HT1080 (cell line): ENCODE measurements around a stretch of chr6.

DNA sequence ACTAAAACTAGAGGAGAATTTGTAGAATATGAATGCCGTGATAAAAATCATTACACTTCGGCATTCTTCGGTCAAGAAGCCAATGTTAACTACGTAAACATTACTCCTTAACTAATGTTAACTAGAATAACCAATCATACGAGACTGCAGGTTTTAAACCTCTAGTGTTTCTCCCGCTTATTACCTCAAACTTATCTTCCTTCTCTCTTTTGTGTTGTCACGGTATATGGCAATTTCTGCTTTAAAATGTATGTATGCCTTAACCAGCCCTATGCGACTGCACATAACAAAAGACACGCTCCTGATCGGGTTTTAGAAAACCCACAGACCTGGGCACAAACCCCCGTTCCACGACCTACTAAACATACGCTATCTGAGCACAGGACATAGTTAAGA, 1.3 kb downstream of the CD164 start:
RAMPAGE:
- cytosol, long total RNA: no peak
- long total RNA: no peak
- nucleus, long total RNA: no peak

RAMPAGE:
- cytosol, long total RNA: no peak
- long total RNA: no peak
- nucleus, long total RNA: no peak
Measured at GRCh38 chr6:109440151-109440274, 415 bp downstream of the PPIL6 start.

RAMPAGE:
- cytosol, long total RNA: no peak
- long total RNA: no peak
- nucleus, long total RNA: no peak
Measured at GRCh38 chr6:109563668-109564402, 80.8 kb upstream of the ZBTB24 start.

GRCh38 chr6:109771744-109772130, 80.6 kb downstream of the FIG4 start:
RAMPAGE:
- cytosol, long total RNA: no peak
- long total RNA: no peak
- nucleus, long total RNA: no peak

GRCh38 chr6:109867154-109867787, 110.8 kb upstream of the GPR6 start:
RAMPAGE:
- cytosol, long total RNA: no peak
- long total RNA: no peak
- nucleus, long total RNA: no peak

DNA sequence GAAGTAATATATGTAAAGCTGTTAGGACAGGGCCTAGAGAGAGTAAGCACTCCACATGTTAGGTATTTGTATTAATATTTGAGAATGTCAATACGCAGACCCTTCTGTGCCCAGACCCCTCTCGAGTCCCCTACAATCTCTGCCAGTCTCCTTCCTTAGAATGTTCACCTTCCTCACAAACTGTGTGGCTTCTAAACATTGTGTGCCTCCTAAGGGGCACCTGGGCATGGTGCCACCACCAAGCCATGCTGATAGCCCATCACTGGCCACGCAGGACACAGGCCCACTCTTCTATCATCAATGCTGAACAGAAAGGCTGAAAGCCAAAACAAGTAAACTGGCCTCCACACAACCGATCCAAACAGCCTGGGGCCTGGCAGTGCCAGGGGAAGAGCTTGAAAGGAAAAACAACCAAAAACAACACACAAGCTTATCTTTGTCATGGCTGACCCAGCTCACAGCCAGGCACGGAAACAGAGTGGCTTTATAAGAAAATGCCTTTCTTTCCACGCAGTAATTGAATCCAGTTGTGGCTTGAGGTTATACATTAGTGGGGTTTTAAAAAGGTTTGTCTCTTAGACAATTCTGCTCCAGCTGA, 65.2 kb upstream of the SLC22A16 start:
RAMPAGE:
- cytosol, long total RNA: no peak
- long total RNA: no peak
- nucleus, long total RNA: no peak

RAMPAGE:
- cytosol, long total RNA: no peak
- long total RNA: no peak
- nucleus, long total RNA: no peak
Measured at GRCh38 chr6:110564736-110565233, 88.4 kb upstream of the SLC22A16 start.

DNA sequence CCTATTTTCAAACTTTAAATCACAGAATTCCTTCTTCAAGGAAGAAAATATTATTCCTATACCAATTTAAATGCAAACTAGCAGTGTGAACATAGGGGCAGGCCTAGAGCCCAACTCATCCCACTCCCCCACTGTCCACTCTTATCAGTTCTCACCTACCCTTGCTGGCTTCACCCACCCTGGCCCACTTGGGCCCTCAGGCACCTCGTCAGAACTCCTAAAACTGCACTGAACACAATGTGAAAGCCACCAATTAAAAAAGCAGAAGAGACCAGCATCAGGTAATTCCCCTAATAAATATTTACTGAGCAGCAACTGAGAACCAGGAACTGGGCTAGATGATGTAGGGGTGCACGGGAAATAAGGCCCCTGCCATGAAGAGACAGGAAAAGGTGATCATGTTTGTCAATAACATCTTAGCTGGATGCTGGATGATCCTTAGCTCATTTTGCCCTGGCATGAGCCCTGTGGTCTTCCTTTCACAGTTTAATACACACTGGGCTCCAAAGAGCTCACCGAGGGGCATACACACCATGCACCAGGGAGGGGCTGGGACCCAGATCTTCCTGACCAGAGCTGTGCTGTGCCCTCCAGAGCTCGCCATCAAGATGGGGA, 113.4 kb upstream of the SLC22A16 start:
RAMPAGE:
- cytosol, long total RNA: no peak
- long total RNA: no peak
- nucleus, long total RNA: no peak

DNA sequence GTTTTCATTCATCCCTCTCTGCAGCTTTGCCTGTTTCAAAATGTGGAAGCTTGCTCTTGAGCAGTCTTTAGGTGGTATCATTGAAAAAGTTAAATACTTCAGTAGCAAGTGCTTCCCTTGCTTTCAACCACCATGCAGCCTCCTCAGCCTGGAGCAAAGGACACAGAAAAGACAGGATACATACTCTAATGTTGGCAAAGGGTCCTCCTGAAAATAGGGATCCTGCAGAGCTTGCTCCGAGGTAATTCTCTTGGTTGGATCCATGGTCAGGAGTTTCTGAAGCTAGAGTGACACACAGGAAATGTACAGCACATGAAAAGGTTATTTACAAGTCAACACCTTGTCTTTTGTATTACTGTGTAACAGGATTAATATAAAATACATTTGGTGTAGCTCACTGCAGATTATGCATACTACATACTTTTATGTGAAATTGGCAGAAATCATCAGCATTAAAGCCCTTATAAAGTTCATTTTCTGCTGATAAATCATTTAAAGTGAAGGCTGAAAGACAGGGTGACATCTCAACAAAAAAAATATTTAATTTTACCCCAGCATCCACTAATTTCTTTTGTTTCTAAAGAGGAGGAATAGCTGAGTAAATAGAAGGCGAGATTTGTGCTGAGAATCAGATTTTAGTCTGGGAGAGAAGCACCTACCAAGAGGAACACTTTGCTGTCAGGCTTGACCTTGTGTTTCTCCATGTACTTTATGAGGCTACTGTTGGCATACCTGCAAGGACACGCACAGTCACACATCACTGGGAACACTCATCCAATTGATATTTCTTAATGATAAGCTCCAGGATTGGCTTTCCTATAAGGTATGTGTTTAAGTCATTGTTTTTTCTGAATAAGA, 146.4 kb upstream of the SLC22A16 start:
RAMPAGE:
- cytosol, long total RNA: no peak
- long total RNA: no peak
- nucleus, long total RNA: no peak

GRCh38 chr6:110734535-110734991, 80.7 kb downstream of the CDK19 start:
RAMPAGE:
- cytosol, long total RNA: no peak
- long total RNA: no peak
- nucleus, long total RNA: no peak

DNA sequence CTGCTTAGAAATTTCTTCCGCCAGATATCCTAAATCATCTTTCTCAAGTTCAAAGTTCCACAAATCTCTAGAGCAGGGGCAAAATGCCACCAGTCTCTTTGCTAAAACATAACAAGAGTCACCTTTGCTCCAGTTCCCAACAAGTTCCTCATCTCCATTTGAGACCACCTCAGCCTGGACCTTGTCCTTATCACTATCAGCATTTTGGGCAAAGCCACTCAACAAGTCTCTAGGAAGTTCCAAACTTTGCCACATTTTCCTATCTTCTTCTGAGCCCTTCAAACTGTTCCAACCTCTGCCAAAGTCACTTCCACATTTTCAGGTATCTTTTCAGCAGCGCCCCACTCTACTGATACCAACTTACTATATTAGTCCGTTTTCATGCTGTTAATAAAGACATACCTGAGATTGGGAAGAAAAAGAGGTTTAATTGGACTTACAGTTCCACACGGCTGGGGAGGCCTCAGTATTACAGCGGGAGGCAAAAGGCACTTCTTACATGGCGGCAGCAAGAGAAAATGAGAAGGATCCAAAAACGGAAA, 43.4 kb downstream of the CDK19 start:
RAMPAGE:
- cytosol, long total RNA: no peak
- long total RNA: no peak
- nucleus, long total RNA: no peak

DNA sequence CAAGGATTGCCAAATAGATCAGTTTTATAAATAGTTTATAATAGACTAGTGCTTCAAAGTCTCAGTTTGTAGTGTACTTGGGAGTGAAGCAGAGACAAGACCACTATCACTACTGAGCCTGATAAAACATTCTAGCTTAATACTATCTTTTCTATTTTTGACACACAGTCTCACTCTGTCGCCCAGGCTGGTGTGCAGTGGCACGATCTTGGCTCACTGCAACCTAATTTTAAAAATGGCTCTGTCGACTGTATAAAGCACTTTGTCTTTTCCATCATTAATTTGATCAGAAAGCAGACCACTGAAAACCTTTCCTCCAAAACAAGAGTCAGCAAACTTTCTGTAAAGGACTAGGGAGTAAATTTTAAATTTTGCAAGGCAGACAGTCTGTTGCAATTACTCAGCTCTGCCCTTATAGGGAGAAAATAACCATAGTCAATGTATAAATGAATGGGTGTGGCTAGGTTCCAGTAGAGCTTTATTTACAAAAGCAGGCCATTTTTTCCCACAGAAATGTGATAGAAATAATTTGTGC, 7.5 kb downstream of the AMD1 start:
RAMPAGE:
- cytosol, long total RNA: no peak
- long total RNA: no peak
- nucleus, long total RNA: no peak

GRCh38 chr6:111196366-111196885, 62.7 kb upstream of the MFSD4B start:
RAMPAGE:
- cytosol, long total RNA: no peak
- long total RNA: no peak
- nucleus, long total RNA: no peak

DNA sequence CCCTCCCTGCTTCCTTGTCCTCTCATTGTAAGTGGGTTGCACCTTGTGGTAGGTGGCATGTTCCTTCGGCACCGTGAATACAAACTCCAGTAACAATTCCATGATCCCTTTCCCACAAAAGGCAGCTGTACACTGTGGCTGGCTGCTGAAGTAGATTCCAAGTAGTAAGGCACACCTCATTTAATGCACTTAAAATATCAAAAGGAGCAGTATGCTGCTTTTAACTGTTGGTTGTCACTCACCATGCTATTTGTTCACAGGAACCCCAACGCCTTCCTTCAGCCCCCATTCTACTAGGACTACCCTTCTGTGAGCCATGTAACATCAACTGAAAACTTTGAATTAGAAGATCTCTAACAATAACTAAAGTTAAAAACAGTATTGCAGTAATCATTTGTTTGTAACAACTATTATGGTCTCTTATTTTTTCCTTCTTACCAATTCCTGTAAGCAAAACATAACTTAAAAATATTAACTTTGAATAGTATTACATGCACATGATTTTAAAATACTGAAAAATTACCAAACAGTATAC, 8.6 kb downstream of the REV3L start:
RAMPAGE:
- cytosol, long total RNA: no peak
- long total RNA: no peak
- nucleus, long total RNA: no peak

RAMPAGE:
- cytosol, long total RNA: no peak
- long total RNA: no peak
- nucleus, long total RNA: no peak
Measured at GRCh38 chr6:111478072-111478537, 4.9 kb downstream of the REV3L start.

RAMPAGE:
- cytosol, long total RNA: no peak
- long total RNA: no peak
- nucleus, long total RNA: no peak
Measured at GRCh38 chr6:111481940-111482342, 1.1 kb downstream of the REV3L start.

GRCh38 chr6:111499767-111500581, 17.0 kb upstream of the REV3L start:
RAMPAGE:
- cytosol, long total RNA: no peak
- long total RNA: no peak
- nucleus, long total RNA: no peak

RAMPAGE:
- cytosol, long total RNA: no peak
- long total RNA: no peak
- nucleus, long total RNA: no peak
Measured at GRCh38 chr6:111534228-111534821, 51.3 kb upstream of the REV3L start.

DNA sequence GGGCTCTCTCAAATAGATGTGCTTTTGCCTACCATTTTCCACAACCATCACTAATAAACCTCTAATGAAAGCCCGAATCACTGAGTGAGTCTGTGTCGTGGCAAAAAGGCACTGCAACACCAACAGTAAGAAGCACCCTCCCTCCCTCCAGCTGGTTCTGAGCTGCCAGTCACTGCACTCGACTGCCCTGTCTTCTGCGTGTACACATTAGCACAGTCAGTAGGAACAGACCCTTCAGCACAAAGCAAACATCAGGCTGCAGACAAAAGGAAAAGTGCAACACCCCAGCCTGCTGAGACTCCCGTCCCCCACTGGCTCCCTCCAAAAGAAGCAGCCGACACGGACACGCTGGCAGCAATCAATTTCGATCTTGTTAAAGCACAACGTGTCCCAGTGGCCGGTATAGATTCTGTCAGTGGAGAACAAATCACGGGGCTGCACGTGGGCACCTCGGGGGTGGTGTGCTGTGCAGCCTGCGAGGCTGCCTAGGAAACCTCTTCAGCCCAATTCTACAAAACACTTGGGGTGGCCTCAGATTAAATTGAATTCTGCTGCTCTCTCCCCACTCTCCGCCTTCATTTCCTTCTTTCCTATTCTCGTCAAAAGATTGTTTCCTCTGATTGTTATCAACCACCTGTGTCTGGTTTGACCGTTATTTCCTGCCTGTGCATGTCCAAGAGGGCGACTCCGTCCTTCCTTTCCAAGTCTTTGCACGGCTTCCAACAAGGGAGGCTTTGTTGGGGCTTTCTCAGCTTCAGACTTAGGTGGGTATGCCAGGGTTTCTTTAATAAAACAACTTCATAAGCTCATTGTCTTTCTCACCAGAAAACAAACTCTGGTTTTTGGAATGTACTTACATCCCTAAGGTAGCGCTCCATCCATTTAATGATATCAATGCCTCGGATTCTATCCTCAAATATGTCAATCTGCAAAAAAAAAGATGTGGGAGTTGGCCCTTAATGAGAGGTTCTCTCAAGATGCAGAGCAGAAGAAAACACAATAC, 38.6 kb downstream of the TRAF3IP2 start:
RAMPAGE:
- cytosol, long total RNA: no peak
- long total RNA: no peak
- nucleus, long total RNA: no peak

DNA sequence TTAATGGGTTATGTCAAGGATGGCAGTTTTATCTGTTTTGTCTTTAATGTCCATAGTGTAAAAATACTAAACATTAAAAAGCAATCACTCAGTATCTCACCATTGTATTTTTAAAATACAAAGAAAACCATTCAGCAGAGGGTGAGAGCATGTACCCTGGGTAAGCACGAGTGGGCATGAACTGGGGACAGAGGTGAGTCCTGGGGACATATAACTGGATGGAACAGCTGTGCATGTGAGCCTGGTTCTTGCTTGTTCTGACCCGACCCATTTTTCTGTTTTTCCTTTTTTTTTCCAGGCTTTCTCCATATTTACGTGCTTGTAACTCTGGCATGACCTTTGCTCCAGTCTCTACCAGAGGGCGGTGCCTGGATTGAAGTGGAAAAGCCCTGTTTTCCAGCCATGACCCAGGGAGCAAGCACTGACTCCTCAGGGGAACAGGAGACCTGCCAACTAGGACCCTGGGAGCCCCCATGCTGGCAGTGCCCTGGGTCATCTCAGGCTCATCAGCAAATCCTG, 8.1 kb downstream of the TRAF3IP2 start:
RAMPAGE:
- cytosol, long total RNA: no peak
- long total RNA: no peak
- nucleus, long total RNA: no peak